ENCODE measurements around a stretch of chr5.

GRCh38 chr5:132480762-132481764 lies 9.5 kb downstream of the IRF1 start:
- RRBS = no CpG with 5 or more reads among the region's 5 CpGs

DNA sequence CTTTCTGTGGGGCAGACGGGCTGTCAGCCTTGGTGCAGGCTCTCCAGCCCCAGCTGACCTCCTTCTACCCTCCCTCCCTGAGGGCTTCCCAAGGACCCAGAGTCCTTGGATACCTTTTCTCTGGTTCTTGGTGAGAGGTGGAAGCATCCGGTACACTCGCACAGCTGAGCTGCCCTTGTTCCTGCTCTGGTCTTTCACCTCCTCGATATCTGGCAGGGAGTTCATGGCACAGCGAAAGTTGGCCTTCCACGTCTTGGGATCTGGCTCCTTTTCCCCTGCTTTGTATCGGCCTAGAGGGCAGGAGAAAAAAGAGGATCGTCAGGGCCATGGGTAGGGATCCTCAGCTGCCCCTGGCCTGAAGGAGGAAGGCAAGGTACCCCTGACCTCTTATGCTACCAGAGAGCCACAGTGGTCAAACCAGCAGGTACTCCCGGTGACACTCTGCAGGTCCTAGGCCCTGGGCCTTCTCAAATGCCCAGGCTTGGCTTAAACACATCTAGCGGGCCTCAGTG lies 3.7 kb downstream of the IRF1 start:
- RRBS = no CpG with 5 or more reads among the region's 10 CpGs

DNA sequence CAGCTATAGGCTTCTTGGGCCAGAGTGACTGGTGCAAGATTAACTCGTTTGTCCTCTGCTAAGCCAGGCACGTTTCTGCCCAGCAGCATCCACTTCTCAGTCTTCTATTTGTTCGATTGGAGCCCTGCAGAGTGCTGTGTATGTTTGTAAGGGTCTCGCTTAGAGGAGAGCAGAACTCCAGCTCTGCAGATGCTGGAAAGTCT lies 1.7 kb downstream of the IRF1 start:
- RRBS = no CpG with 5 or more reads among the region's 4 CpGs

GRCh38 chr5:132603165-132603700 lies 46.5 kb downstream of the RAD50 start:
- RRBS = no CpG with 5 or more reads among the region's 2 CpGs

- RRBS = no CpG with 5 or more reads among the region's 3 CpGs
These were observed 30.5 kb upstream of the IL13 start for GRCh38 chr5:132627247-132628135.

- RRBS = no CpG with 5 or more reads among the region's 15 CpGs
These were observed 7.4 kb upstream of the IL4 start for GRCh38 chr5:132666169-132666976.

DNA sequence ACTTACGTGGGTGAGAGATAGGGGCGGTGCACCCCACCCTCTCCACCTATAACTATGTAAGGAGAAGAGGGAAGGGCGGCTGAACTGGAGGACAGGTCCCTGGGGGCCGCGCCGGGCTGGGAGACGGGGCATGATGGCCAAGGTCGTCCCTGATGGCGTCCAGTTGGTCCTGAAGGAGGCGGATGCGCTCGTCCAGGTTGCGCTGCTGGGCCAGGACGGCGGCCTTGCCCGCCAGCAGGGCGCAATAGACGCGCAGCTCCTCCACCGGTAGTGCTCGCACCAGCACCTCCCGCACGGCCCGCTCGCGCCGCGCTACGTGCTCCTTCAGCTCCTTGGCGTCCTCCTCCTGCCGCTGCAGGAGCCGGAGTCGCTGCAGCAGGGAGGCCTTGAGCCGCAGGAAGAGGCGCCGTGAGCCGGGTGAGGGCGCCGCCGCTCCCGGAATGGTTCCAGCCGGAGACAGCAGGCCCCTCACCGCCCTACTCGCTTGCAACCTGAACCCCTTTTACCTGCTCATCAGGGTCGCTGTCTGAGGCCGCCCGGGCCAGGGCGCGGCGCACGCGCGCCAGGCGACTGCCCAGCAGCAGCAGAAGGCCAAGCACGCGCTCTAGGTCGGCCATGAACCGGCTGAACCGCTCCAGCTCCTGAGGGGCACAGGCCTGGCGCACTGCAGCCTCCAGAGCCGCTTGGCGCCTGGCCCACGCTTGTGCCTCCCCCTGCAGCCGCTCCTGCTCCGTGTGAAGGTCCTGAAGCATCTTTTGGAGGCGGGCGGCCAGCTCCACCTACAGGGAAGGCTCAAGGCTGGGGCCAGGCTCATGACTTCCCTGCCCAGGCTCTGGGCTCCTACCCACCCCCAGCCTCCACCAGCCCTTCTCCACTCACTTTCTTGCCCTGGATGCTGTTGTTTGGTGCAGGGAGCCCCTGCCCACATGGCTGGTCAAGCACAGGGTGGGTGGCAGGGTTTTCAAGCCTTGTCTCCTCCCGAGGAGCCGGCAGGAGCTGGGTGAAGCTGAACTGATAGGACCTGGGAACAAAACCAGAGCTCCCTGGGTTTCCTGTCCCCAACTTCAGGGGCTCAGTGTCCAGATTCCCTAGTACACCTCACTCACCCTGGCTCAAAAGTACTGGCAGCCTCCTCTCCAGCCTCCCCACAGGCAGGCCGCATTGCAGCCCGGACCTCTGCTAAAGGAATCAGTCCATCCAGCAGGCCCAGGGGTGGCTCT lies 7.3 kb downstream of the SHROOM1 start:
- RRBS = 94% methylated on average over 30 of the region's 71 CpGs

- RRBS = no CpG with 5 or more reads among the region's 2 CpGs
These were observed 7.4 kb upstream of the SHROOM1 start for GRCh38 chr5:132837876-132838268.

- RRBS = no CpG with 5 or more reads among the region's 6 CpGs
These were observed 4.3 kb downstream of the LEAP2 start for GRCh38 chr5:132877358-132878482.

DNA sequence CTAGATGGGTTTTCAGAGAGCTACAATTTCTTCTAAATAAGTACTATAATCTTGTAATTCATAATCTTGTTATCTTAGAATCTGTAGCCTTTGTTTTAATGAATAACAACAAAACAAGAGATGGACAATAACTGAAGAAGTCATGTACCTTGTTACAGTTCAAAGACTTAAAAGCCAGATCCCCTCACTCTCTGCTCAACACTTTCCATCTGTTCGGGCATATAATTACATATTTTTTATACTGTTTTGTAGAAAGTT lies 10.1 kb downstream of the LEAP2 start:
- RRBS = no CpG with 5 or more reads among the region's 1 CpG

DNA sequence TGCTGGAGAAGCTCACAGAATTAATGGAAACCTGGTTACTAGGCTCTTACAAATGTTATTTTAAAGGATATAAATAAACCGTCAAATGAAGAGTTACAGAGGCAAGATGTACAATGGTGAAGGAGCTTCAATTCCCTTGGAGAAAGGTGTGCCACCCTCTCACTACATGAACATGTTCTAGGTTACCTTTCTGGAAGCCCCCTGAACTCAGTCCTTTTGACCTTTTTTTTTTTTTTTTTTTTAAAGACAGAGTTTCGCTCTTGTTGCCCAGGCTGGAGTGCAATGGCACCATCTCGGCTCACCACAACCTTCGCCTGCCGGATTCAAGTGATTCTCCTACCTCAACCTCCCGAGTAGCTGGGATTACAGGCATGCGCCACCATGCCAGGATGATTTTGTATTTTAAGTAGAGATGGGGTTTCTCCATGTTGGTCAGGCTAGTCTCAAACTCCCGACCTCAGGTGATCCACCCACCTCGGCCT lies 21.2 kb downstream of the AFF4 start:
- RRBS = no CpG with 5 or more reads among the region's 9 CpGs

- RRBS = no CpG with 5 or more reads among the region's 2 CpGs
These were observed 8.2 kb upstream of the HSPA4 start for GRCh38 chr5:133043670-133044038.

GRCh38 chr5:133106462-133107523 lies 55.0 kb downstream of the HSPA4 start:
- RRBS = no CpG with 5 or more reads among the region's 10 CpGs

DNA sequence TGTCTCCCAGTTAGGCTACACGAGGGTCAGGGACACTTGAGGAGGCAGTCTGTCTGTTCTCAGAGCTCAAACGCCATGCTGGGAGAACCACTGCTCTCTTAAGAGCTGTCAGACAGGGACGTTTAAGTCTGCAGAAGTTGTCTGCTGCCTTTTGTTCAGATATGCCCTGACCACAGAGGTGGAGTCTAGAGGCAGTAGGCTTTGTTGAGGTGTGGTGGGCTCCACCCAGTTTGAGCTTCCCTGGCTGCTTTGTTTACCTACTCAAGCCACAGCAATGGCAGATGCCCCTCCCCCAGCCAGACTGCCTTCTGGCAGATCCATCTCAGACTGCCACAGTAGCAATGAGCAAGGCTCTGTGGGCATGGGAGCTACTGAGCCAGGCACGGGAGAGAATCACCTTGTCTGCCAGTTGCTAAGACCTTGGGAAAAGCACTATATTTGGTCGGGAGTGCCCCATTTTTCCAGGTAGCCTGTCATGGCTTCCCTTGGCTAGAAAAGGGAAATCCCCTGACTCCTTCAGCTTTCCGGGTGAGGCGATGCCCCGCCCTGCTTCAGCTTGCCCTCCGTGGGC lies 118.9 kb downstream of the HSPA4 start:
- RRBS = no CpG with 5 or more reads among the region's 9 CpGs

GRCh38 chr5:133285576-133286190 lies 233.9 kb downstream of the HSPA4 start:
- RRBS = no CpG with 5 or more reads among the region's 8 CpGs

DNA sequence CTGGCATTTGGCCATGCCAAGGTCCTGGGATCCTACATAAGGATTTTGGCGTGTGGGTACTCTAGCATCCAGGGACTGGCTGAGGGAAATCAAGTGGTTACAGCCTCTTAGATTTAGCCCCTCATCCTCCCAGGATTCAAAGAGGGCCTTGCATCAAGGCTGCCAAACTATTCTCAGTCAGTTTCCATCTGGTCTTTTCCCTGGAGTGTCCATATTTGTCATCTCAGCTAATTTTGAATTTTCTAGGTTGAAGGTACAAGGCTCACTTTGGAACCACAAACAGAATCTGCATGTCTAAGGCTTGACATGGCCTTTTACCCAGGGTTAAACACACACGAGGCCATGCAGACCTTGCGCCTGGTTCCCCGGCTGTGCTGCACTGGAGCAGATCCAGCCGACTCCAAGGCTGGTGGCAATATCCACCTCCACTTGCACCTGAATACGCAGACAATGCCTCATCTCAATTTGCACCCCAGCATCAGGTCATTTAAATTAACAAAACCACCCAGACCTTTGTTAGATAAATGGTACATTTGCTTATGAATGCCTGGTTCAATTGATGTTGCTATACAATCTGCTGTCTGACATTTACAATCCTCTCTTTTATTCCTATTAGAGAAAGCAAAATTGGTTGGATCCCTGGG lies 276.1 kb downstream of the HSPA4 start:
- RRBS = no CpG with 5 or more reads among the region's 6 CpGs

DNA sequence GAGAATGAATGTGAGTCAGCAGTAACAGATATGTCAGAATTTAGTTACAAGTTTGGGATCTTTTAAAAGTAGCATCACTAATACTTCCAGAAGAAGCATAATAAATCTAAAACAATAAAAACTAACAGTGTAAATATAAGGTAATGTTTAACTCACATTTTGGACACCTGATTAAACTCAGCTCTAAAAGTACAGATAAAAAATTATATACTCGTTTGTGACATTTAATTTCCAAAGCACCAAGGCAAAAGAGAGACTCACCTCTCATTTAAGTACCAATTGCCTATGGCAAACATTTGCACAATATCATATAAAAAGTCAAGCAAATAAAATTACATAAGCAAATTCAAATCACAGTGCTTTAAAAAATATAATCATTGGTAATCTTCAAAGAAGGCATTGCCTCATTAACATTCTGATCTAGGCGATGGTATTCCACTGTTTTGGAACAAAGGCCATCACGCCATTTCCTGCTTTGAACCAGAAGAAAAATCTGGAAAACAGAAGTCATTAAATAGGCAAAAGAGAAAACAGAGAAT lies 11.9 kb downstream of the C5orf15 start:
- RRBS = no CpG with 5 or more reads among the region's 3 CpGs

DNA sequence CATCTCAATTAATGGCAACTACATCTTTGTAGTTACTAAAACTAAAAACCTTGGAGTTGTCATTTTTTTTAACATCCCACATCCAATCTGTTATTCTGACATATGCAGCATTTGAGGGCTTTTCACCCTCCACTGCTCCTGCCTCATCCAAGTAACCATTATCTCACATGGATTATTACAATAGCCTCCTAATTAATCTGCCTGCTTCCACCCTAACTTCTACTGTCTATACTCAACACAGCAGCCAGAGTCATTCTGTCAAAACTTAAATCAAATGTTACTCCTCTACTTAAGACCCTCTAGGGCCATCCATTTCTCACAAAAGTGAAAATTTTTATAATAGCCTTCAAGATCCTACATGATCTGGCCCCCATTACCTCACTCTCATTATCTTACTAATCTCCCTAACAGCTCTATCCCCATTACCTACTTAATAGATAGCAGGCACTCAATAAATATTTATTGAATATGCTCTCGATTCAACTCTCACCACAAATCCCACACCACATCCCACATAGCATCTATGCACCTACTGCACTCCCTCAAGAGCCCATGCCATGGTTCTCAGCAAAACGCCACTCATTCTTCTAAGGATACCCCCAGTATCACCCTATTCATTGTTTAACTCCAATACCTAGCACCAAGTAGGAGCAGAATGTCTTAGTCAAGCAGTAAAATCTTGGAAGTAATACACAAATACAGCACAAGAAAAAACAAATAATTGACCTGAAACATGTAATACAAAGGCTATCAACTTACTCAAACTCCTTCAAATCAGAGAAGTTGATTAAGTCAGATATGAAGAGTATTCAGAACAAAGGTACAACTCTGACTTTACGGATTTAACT lies 3.5 kb downstream of the C5orf15 start:
- RRBS = no CpG with 5 or more reads among the region's 3 CpGs

DNA sequence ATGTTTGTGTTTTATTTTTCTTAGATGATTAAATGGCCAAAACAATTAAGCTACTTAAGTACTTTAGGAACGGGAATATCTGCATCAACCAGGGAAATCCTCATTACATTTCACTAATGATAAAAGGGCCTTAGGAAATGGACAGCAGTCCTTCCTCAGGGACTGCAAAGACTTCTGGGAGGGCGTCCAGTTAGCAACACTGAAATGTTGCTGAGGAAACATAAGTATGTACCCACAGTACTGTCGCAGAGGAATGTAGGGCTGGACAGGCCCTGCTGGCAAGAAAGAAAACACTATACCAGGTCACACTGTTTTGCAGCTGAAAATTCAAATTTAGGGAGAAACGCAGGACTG lies 1.4 kb downstream of the C5orf15 start:
- RRBS = no CpG with 5 or more reads among the region's 4 CpGs

DNA sequence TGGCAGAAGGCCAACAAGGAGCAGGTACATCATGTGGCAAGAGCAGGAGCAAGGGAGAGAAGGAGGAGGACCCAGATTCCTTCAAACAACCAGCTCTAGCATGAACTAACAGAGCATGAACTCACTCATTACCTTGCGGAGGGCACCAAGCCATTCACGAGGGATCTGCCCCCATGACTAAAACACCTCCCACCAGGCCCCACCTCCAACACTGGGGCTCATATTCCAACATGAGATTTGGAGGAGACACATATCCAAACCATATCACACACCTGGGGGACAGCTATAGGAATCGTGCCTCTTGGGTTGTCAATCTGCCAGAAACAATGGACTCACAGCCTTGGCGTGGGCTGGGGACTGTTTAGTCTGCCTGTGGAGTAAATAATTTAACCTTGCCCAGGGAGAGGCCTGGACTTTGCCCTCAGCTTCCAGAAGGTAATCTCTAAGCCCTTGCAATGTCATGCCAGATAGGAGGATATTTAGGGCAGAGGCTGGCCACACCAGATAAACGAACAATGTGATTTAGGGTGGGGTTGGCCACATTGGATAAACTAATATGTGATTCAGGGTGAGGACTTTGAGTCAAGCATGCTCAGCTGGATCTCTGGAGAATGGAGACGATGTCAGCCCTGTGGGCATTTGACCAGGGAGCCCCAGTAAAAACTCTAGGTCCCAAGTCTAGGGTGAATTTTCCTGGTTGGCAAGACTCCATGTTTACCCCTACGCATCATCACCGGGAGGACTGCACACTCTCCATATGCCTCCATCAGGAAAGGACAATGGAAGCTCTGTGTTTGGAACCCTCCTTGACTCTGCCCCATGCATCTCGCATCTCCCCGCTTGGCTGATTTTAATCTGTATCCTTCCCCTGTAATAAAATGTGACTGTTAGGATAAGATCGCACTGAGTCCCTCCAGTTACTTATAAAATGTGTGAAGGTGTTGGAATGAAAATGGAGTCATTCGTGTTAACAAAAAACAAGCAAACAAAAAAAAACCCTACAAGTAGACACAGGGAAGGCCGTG lies 13.7 kb upstream of the VDAC1 start:
- RRBS = no CpG with 5 or more reads among the region's 13 CpGs

All from SK-N-MC (cell line).